ENCODE data around the genes H3C11, OR2B6, ZSCAN16, OR2B3 and POLR1H.

- PRO-cap = bidirectional peak, plus-strand start at chr6:27872453, minus-strand start at chr6:27872346
These were observed at the start of gene H3C11 for GRCh38 chr6:27871709-27872618. Gene H3C11, minus strand, starts transcription at chr6:27872346.

GRCh38 chr6:27956943-27958073, at the start of gene OR2B6:
Gene OR2B6, plus strand, starts transcription at chr6:27957241.
- PRO-cap = no peak

DNA sequence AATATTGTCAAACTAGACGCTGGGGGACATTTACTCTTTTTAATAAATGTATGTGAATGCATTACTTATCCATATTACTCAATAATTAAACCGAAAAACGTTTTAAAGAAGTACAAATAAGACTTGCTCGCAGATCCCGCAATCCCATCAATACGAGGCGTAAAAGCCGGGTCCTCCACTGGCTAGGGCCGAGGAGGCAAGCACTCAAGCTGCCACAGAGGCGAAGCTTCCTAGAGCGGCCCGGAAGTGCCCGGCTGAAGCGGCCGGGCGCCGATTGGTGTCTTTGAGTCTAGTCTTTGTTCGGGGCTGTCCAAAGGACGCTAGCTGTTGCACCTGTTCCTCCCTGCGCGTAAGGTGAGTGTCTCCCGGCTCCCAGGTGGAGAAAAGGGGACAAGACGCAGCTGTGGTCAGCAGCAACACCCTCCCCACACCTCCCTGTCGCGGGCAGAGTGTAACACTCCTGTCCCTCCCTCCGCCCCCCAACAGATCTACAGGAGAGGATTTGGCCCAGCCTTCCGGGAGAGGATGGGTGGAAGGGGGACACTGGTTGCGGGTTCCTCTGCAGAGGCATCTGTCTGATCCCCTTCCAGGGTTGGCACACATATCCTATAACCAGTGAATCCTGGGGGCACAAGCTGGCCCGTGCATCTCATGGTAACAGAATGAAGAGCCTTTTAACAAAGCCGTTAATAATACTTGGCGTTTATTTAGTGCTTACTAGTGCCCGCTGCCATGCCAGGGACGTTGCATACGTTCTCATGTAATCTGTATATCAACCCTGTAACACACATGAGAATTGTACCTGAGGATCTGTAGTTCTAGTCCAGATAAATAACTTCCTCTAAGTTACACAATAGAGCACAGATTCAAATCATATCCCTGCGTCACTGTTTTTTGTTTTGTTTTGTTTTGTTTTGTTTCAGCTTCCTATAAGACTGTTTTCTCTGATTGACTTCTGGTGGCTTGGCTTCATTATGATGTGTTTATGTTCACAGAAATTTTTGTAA, at the start of gene ZSCAN16:
Gene ZSCAN16, plus strand, starts transcription at position 286 of the 1,007 bp plus-strand sequence.
- PRO-cap = bidirectional peak, plus-strand start at position 299 of the sequence, minus-strand start at position 152 of the sequence; unidirectional peak, plus-strand start at position 510 of the sequence

- PRO-cap = no peak
These were observed 6.6 kb downstream of the ZKSCAN8 start for GRCh38 chr6:28148181-28148689.

GRCh38 chr6:28446641-28447643, 3.7 kb upstream of the ZSCAN23 start:
- PRO-cap = no peak

GRCh38 chr6:28642930-28643661, 56.0 kb upstream of the SCAND3 start:
- PRO-cap = no peak

DNA sequence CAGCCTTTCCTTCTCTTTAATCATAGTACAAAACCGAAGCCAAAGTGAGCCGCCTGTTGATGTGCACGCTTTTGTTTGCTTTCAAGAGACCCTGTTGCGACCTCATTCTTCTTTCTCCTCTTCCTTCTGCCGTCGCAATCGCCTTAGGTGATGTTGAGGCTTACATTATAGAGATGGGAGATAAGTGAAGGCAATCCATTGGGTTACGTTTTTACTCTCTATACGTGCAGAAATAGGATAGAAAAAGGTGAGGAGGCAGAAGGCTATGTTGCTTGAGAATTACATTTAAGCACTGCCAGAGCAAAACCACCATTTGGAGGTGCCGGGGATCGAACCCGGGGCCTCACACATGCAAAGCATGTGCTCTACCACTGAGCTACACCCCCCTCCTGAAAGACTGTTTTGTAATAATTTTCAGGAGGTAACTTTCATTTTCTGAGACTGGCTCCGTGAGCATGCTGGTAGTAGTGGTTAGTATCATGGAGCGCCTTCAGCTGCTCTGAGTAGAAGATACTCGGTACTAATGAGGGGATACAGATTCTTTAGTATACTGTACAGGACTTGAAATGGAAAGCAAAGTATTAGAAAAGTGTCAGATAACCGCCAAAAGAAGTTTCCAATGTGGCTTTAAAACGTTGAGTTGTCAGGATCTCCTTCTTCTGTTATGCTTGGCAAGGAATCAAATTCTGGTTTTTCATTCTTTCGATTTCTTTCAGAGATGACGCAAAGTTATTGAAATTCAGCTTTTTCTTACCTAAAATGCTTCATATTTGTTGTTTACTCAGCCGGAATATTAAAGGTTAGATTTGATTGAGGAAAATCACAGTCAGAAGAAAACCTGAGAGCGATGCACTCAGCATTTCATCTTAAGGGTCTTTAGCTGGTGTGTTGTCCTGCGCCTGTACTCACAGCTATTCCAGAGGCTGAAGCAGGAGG, 165.5 kb downstream of the TRIM27 start:
- PRO-cap = no peak

GRCh38 chr6:28817088-28817613, 106.6 kb downstream of the TRIM27 start:
- PRO-cap = no peak

DNA sequence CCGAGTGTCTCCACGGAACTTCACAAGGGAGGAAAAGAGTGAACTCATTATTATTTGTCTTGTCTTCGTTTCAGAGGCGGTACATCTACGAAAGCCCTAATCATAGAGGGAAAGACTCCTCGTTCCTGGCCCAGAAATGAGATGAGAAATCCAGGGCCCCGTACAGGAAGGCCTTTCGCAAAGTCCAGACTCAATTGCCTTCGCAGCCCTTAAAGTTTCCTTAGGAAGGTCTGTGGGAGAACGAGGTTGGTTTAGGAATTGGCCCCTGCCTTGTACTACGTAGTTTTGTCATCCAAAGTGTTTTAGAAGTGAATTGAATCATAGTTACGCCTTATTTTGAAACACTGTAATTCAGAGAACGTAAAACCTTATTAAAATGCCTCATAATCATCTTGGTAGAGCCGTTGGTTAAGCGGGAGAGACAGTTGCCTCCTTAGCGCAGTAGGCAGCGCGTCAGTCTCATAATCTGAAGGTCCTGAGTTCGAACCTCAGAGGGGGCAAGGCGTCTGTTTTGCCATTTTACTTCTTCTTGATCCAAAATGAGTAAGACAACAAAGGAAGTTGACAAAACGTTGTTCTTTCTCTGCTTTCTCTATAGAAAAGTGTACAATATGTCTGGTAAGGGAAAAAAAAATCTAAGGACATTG, 20.5 kb upstream of the TRIM27 start:
- PRO-cap = no peak

GRCh38 chr6:28988409-28989335, 16.4 kb downstream of the ZNF311 start:
- PRO-cap = unidirectional peak, plus-strand start at chr6:28989001

DNA sequence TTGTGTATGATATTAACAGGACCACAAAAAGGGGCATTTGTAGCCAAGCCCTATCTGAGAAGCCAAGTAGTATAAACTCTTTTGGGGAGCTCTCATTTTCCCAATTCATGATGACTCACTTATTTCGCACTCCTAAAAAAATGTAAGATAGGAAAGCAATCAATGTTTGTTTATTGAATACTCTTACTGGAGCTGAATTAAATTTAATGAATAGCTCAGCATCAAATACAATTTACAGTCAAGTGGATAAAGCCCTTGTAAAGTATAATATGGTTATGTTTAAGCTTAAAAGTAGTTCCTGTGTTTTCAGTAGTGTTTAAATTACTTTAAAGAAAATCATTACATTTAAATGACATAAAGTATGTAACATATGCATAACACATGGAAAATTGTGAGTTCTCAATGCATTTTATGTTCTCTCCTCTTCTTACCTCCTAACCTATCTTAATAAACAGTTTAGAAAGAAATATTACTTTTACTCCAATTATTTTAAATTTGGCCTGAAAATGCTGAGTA, at the start of gene OR2B3:
Gene OR2B3, minus strand, starts transcription at position 174 of the 516 bp plus-strand sequence.
- PRO-cap = no peak

GRCh38 chr6:29629644-29630077, 3.3 kb downstream of the GABBR1 start:
- PRO-cap = no peak

DNA sequence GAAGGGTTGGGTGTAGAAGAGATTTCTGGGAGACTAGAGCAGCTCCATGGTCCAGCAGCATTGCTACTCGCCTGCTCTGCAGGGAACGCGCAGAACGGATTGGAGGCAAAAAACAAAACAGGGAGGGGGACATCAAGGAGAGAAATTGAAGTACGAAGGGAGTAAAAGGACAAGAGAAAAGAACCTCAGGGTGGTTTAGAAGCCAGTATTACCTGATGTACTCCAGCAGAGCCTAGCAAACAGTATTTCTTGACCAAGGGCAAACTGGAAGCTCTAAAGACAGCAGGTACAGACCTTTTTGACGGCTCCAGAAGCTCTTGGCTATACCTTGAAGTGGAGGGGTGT, 615 bp upstream of the GABBR1 start:
- PRO-cap = no peak

DNA sequence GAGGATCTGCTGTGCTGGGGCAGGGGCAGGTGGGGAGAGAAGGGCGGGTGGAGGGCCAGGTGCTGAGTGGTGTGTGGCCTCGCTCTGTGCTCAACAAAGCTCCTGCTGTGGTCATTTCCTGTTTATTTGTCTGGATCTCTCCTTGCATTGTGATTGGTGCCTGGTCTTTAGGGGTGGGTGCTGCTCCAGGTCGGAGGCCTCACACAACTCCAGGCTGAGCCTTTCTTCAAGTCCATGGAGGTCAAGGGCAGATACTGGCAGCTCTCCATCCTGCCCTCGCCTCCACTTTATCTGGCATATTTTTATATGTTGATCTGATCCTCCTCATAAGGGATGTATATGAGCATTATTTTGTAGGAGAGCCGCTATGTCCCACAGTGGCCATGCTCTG, 36.2 kb downstream of the HLA-F start:
- PRO-cap = no peak

DNA sequence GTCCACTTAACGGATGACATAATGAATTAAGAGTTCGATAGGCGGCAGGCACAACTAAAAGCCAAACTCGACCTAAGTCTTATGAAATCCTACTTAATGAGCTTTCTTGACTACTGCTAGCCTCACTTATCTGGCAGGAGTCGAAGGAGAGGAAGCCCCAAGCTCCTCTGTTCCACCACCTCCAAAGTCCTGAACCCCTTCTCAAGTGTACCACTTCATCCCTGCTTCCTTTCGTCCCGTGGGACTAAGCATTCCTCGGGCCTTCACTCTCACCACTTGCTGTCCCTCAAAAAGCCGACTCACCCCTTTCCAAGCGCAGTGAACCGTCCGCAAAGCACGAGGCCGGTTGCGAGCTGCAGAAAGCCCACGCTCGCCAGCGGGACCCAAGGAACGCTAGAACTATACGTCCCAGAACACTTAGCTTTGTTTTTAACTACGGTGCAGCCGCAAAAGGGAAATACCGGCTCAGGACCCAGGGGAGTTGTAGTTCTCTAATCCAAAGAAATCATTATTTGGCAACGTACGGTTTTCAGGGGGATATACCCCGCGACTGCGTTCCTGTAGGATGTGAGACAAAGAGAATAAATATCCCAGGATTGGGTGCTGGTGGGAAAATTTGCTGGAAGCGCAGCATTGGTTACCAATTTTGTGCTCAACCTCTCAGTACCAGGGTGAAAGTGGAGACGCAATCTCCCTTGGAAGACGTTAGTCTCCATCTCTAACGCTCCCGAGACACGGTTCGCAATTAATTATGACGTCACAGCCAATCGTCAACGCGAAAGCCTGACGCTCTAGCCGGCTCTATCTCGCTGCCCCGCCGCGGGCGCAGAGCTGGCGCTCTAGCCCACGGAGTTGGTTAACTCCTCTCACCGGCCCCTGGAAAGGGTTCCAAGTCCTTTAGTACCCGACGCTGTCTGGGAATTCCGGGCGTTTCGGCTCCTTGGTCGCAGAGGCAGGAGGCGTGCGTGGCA, at the start of gene POLR1H:
Gene POLR1H, plus strand, starts transcription at position 828 of the 971 bp plus-strand sequence.
- PRO-cap = bidirectional peak, plus-strand start at position 318 of the sequence, minus-strand start at position 191 of the sequence; bidirectional peak, plus-strand start at position 900 of the sequence, minus-strand start at position 743 of the sequence

- PRO-cap = no peak
These were observed 2.5 kb downstream of the TRIM10 start for GRCh38 chr6:30158361-30159068.

- PRO-cap = no peak
These were observed 8.4 kb downstream of the TRIM15 start for GRCh38 chr6:30171437-30172513.

- PRO-cap = no peak
These were observed 20.6 kb downstream of the TRIM26 start for GRCh38 chr6:30192485-30193079.

GRCh38 chr6:30259486-30260031, 46.4 kb upstream of the TRIM26 start:
- PRO-cap = bidirectional peak, plus-strand start at chr6:30259603, minus-strand start at chr6:30259401; bidirectional peak, plus-strand start at chr6:30259821, minus-strand start at chr6:30259827

- PRO-cap = no peak
These were observed 38.4 kb upstream of the TRIM39 start for GRCh38 chr6:30288132-30288994.

Measured in penis (tissue), 1 donor.